Measurements from ENCODE around the genes MROH7, LEXM, PCSK9, FYB2 and C8A.

DNA sequence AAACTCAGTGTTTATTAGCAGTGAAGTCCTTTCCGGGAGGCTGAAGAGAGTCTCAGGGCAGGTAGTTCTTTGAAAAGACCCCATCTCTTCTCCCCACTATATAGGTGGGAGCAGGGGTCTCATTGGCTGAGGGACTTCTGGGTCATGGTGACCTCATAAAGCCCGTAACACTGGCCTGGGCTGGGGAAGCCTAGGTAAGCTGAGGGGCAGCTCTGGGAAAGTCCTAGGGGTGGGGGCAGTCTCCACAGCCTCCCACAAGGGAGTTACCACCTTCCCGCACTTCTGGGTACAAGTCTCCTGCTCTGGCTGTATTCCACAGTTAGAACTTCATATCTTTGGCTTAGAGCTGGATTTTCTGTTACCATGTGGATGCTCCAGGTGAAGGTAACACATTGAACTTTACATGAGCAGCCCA is at the start of gene MROH7:
Gene MROH7, plus strand, starts transcription at position 202 of the 415 bp plus-strand sequence.
- PRO-cap: no peak

GRCh38 chr1:54805891-54806396 is at the start of gene LEXM:
Gene LEXM (plus strand): TSS chr1:54806063.
- PRO-cap: no peak

- PRO-cap: no peak
These were observed 39.3 kb downstream of the DHCR24 start for GRCh38 chr1:54847351-54848484.

DNA sequence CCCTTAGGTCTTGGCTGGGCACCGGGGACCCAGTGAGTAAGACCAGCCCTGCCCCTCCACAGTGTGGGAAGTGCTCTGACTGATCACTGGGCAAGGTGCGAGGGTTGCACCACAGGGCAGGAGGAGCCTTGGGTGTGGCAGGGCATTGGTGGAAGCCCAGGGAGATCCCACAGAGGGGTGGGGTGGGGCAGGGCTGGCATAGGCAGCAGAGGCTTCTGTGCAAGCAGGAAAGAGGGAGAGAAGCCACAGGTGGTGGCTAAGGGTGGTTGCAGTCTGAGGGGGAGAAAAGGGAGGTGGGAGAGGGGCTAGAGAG is 34.9 kb upstream of the TMEM61 start:
- PRO-cap: no peak

DNA sequence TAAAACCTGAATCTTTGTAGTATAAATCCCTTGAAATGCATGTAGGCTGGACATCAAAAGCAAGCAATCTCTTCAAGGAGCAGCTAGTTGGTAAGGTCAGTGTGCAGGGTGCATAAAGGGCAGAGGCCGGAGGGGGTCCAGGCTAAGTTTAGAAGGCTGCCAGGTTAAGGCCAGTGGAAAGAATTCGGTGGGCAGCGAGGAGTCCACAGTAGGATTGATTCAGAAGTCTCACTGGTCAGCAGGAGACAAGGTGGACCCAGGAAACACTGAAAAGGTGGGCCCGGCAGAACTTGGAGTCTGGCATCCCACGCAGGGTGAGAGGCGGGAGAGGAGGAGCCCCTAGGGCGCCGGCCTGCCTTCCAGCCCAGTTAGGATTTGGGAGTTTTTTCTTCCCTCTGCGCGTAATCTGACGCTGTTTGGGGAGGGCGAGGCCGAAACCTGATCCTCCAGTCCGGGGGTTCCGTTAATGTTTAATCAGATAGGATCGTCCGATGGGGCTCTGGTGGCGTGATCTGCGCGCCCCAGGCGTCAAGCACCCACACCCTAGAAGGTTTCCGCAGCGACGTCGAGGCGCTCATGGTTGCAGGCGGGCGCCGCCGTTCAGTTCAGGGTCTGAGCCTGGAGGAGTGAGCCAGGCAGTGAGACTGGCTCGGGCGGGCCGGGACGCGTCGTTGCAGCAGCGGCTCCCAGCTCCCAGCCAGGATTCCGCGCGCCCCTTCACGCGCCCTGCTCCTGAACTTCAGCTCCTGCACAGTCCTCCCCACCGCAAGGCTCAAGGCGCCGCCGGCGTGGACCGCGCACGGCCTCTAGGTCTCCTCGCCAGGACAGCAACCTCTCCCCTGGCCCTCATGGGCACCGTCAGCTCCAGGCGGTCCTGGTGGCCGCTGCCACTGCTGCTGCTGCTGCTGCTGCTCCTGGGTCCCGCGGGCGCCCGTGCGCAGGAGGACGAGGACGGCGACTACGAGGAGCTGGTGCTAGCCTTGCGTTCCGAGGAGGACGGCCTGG is at the start of gene PCSK9:
Gene PCSK9, plus strand, starts transcription at position 559 of the 1,005 bp plus-strand sequence.
- PRO-cap: no peak

- PRO-cap: no peak
These were observed 68.1 kb downstream of the USP24 start for GRCh38 chr1:55146781-55147695.

DNA sequence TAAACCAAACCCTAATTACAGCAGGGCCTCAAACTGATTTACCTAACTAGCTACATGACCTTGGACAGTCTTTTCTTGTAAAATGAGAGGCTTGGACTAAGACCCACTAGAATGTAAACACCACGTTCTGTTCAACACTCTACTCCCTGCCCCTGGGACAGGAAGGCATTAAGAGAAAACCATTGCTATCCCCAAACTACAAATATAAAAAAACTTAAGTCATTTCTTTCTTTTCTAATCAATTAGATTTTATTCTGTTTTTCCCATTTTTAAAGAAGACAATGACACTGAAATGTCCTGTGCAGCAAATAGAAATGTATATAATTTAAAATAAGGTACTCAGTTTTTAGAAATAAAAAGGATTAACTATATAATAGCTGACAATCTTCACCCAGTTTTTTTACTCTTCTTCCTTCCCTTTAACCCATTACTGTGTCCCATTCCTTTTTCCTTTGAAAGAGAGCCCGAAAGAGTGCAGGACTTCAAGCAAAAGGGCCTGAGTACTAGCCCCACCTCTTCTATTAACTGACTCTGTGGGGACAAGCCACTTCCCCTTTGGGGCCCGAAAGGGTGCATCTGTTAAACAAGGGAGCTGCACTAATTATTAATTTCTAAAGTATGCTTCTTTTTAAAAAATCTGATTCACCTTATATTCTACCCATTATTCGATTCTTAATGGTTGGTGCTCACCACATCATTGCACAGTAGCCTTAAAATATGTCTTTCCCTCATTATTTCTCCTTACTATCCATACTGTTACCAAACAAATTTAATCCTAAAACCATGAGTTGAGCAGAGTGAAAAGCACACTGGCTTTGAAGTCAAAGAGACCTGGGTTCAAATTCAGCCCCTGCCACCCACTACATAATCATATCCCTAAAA is 3.4 kb downstream of the USP24 start:
- PRO-cap: no peak

GRCh38 chr1:55217346-55217839 is 2.2 kb upstream of the USP24 start:
- PRO-cap: no peak

- PRO-cap: no peak
These were observed 454.2 kb upstream of the USP24 start for GRCh38 chr1:55669156-55669912.

GRCh38 chr1:55718607-55719470 is 503.7 kb upstream of the USP24 start:
- PRO-cap: no peak

- PRO-cap: no peak
These were observed 88.0 kb downstream of the PLPP3 start for GRCh38 chr1:56491281-56491945.

DNA sequence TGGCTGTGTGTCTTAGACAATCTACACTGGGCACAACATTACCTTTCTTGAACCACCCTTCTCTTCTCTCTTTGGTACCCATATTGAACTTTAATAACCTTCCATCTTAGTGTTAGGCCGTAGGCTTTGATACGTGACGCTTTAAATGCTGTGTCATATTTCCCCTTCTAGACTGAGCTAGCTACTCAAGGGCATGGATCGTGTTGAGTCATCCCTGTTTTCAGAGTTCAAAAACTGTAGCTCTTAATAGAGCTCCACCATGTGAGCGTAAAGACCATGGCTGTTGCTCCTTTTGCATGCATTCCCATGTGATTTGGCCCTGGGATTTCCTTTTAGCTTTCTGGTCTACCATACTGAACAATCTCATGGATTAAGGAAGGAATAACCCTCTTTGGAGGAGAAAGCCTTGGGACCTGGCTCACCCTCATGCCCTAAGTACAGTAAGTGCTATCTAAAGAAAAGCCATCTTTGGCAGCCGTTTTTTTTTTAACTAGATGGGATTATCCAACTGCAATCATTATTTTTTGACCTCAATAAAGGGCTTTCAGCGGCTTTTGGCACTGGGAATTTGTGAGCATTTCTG is 76.7 kb downstream of the PLPP3 start:
- PRO-cap: no peak

- PRO-cap: no peak
These were observed 35.3 kb downstream of the PLPP3 start for GRCh38 chr1:56544007-56544485.

GRCh38 chr1:56566283-56566682 is 13.1 kb downstream of the PLPP3 start:
- PRO-cap: no peak

DNA sequence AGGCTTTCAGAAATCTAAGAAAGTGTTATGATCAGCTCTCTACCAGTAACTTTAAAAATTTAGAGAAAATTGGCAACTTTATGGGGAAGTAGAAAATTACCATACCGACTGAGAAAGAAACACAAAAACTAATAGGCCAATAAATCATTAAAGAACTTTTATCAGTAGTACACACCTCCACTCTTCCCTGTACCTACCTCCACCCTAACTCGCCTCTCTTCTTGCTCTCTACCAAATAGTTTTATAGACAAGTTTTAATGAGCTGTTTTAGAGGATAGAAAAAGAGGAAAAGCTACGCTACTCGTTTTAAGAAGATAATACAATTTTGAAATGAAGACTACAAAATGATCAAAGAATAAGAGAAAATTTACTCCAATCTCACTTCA is 49.1 kb downstream of the FYB2 start:
- PRO-cap: no peak

DNA sequence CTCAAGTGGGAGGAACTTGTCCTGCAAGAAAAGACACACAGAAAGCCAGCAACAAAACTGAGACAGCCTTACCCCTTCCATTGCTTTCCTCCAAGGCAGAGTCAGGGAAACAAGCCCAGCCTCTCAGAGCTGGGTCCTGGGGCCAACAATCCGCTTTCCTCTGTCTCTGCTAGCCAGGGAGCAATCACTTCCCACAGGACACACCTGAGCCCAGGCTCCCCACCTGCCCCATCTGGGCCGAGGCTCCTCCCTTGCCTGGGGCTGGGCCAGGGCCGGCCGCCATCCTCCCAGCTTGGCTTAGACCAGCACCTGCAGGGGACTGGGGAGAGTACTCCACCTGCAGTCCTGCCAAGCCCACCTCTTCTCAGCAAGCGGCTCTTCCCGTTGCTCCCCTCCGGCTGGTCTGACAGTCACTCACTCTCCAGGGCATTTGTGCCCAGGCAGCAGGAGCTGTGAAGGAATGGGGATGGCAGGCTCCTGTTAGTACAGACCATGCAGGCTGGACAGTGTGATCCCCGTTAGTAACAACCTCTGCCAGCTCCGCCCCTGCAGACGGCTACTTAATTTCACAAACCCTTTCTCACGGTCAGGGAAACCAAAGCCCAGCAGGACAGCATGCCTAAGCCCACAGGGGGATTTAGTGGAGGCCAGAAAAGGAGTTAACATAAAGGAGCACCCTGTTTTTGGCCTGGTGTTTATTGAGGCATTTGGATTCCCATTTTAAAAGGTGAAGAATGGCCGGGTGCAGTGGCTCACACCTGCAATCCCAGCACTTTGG is at the start of gene FYB2:
Gene FYB2, minus strand, starts transcription at position 195 of the 778 bp plus-strand sequence.
- PRO-cap: no peak

DNA sequence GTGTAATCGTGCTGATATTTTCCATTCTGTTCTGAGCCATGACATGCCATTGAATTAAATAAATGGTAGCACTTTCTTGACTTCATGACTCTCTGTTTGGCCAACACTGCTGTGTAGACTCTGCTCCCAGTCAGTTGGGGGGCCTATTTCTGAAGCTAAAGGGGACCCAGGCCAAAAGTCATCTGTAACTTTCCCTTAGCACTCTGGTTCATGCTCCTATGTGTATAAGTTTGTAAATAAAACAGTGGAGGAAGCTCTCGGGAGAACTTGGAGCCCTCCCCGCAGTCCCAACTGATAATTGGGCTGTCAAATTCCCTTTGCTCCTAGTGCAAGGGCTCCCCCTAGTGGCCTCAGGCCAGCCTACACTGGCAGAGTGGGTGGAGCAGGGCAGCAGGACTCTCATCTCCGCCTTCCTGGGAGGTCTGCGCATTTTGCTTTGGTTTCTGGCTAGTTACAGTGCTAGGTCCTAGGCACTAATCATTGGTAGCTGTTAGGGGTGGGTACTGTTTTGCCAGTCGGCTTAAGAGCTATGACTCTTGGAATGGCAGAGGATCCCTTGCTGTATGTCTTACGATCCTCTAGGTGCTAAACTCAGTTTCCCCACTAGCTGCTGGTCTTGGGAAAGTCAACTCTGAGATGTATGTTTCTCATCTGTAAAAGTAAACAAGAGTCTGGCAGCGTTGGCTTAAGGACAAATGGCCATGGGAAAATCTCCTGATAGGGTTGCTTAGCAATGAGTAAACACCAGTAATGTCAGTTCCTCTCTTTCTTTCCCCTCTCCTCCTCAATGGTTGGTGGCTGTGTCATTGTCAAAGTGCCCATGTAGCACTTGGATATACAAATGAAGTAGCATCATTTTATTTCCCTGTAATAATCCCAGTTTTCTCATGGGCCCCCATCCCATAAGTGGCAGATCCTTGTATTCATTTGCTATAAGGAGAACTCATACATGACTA is 2.0 kb upstream of the FYB2 start:
- PRO-cap: no peak

DNA sequence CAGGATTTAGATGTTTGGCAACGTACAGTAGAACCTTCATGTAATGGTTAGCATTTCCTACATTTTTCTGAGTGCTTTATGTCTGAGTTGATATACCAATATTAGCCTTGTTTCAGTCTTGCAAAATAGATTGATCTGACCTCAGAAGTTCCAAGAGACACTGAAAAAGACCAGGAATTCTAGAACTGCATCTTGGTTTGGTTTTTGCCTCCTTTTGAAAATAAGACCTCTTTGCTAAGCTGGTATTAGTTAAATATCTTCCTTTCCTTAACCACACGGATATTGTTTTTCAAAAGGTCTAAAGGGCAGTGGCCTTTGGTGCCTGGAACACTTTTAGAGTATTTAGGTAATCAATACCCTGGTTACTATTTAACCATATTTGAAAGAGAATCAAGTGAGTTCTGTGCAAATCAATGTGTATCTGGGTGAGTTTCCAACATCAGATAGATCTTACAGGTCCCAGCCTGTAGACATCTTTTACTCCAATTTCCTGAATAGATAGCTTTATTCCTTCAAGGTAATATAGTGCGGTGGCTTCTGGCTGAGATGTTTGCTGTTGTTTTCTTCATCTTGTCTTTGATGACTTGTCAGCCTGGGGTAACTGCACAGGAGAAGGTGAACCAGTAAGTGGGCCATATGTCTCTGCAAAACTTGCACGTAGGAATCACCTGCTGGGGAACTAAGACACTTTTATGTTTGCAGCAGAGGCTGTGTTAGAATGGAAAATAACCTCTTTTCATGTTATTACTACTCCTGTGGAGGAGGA is at the start of gene C8A:
Gene C8A, plus strand, starts transcription at position 442 of the 766 bp plus-strand sequence.
- PRO-cap: no peak

DNA sequence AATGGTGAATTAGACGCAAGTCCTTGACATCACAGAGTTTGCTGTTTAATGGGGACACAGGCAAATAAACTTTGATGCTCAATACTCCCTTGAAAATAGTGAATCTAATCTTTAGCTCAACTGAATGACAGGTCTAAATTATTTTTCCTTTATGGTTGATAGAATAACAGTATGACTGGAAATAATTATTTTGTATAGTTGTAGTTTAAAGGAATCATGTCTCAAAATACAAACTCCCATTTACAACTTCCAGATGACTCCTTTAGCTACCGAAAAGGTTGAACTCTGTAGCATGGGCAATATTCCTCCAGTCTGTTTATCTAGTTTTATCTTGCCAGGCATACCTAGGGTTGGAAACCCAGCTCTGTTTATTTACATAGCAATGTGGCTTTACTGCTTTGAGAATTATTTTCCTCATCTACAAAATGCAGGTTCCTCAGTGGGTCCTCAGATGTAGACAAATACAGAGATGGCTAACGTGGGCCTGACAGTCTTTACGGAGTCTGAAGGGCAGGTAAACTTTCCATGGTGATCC is 51.0 kb downstream of the C8A start:
- PRO-cap: no peak

DNA sequence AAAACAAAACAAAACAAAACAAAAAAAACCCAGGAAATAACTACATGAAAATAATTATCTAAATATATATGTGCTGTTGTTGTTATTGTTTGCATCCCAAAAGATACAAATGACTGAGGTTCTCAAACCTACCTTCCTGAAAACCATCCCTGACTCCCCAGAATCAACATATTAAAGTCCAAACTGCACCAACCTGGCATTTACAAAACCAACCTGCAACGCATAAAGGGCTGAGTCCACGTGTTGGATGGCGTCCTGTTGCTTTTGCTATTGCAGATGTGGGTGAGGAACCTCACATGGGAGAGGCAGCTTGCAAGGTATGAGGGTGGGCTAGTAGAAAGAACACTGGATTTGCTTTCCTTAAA is 1.5 kb upstream of the C8B start:
- PRO-cap: no peak

All from left cardiac atrium (tissue), 1 donor.